ENCODE measurements around the gene PPP1R1C.

DNA sequence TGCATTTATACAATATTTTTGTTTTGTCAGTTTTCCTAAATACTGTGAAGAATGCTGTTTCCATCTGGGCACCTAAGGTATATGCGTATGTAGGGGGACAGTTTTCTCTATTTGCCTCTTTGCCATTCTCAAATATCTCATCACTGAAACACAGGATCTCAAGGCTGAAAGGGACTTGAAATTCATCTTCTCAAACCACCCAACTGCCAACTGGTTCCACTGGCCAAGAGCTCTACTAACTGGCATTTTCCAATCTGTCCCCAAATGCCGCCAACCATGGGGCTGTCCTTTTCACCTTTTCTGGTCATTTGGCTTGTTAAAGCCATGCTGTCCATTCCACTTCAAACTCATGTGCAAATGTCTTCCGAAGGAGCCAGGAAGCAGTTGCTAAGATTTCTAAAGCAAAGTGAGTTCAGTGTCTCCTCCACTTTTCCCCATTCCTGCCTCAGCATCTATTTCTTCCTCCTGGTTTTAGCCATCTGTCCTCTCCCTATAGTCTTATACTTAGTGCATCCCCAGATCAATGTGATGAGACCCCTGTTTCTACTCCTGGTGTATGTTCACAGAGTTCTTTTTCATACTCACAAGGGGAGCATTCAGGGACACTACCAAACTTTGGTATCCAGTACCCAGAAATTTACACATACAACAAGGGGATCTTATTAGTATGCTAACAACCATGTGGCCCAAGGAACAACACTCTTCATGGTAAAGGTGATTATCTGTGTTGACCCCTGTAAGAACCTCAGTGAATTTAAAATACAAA is 14.4 kb downstream of the TTN start:
- PRO-cap, result no peak
- RAMPAGE, long total RNA, 3 experiments, result no peak in any of the 3 experiments

DNA sequence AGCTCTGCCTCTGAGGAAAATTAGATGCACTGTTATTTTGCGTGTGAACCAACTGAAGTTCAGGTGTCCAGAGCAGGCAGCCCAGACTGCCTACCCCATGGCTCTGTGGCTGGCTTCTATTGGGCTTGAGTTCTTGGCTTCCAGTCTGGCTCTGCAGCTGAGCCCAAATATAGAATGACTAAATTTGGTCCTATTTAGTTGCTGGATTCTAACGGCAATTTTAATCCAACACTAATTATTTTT is 3.2 kb downstream of the TTN start:
- PRO-cap, result unidirectional peak, minus-strand start at position 92 of the sequence
- RAMPAGE, long total RNA, 3 experiments, result no peak in any of the 3 experiments

- PRO-cap, result no peak
- RAMPAGE, long total RNA, 3 experiments, result no peak in any of the 3 experiments
Observed at GRCh38 chr2:179031498-179032427, 18.2 kb downstream of the CCDC141 start.

GRCh38 chr2:179121757-179122247 is 71.9 kb upstream of the CCDC141 start:
- PRO-cap, result no peak
- RAMPAGE, long total RNA, 3 experiments, result no peak in any of the 3 experiments

GRCh38 chr2:179140588-179141444 is 90.9 kb upstream of the CCDC141 start:
- PRO-cap, result no peak
- RAMPAGE, long total RNA, 3 experiments, result no peak in any of the 3 experiments

GRCh38 chr2:179558154-179558653 is 293.6 kb upstream of the SESTD1 start:
- PRO-cap, result no peak
- RAMPAGE, long total RNA, 3 experiments, result no peak in any of the 3 experiments

DNA sequence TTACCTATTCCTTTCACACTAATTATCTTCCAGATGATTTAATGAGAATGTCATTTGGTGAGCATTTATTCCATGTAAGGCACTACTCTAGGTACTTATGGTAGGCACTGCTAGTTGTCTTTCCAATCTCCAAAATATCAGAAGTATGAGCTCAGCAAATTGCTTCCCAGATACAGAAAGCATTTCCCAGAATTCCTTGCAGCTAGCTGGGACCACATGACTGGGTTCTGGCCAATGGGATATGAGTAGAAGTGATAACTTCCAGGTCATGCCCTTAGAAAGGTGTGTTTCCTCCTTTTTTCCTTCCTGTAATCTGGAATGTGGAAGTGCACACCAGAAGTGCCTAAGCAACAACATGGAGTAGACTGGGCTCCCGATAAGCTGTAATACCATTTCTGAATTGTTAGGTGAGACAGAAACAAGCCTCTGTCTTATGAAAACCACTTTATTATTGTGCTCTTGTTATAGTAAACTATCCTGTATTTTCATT is 279.8 kb downstream of the ZNF385B start:
- PRO-cap, result no peak
- RAMPAGE, long total RNA, 3 experiments, result no peak in any of the 3 experiments

- PRO-cap, result no peak
- RAMPAGE, long total RNA, 3 experiments, result no peak in any of the 3 experiments
Observed at GRCh38 chr2:179860092-179860718, 1.2 kb downstream of the ZNF385B start.

DNA sequence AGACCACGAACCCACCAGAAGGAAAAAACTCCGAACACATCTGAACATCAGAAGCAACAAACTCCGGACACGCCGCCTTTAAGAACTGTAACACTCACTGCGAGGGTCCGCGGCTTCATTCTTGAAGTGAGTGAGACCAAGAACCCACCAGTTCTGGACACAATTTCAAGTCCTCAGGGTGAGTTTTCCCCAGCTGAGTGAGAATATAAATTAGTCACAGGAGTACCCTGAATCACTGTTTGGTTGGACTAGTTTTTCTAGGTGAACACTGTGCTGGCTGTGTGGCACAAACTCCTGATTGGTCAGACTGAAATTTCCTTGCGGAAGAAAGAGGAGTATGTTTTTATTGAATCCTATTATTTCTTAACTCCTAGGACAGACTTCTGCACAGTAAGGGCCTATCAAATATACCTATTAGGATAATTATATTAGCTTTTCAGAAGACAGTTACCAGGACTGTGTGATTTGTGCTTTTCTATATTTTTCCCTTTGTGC is 288.1 kb upstream of the UBE2E3 start:
- PRO-cap, result no peak
- RAMPAGE, long total RNA, 3 experiments, result no peak in any of the 3 experiments

GRCh38 chr2:180839636-180839835 is 140.9 kb upstream of the UBE2E3 start:
- PRO-cap, result no peak
- RAMPAGE, long total RNA, 3 experiments, result no peak in any of the 3 experiments

- PRO-cap, result no peak
- RAMPAGE, long total RNA, 3 experiments, result no peak in any of the 3 experiments
Observed at GRCh38 chr2:181223130-181223574, 234.0 kb upstream of the ITGA4 start.

GRCh38 chr2:181394601-181395015 is 62.6 kb upstream of the ITGA4 start:
- PRO-cap, result no peak
- RAMPAGE, long total RNA, 3 experiments, result no peak in any of the 3 experiments

DNA sequence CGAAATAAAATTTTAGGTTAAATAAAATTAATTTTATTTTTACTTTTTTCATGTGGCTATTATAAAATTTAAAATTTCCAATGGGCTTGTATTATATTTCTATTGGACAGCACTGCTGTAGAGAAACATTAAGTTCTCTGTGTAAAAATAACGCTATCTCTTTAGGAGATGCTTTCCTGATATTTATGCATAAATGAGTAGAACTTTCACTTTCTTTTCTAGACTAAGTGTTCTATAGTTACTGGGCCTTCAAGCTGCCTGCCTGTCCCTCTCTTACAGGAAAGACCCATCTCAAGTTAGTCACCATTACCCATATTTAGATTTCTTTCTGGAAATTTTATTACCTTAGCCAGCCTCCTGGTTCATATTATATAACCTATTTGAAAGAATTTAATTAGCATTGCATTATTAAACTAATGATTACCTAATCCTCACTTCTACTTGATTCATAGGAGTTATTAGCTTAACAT is 4.8 kb downstream of the ITGA4 start:
- PRO-cap, result no peak
- RAMPAGE, long total RNA, 3 experiments, result no peak in any of the 3 experiments

DNA sequence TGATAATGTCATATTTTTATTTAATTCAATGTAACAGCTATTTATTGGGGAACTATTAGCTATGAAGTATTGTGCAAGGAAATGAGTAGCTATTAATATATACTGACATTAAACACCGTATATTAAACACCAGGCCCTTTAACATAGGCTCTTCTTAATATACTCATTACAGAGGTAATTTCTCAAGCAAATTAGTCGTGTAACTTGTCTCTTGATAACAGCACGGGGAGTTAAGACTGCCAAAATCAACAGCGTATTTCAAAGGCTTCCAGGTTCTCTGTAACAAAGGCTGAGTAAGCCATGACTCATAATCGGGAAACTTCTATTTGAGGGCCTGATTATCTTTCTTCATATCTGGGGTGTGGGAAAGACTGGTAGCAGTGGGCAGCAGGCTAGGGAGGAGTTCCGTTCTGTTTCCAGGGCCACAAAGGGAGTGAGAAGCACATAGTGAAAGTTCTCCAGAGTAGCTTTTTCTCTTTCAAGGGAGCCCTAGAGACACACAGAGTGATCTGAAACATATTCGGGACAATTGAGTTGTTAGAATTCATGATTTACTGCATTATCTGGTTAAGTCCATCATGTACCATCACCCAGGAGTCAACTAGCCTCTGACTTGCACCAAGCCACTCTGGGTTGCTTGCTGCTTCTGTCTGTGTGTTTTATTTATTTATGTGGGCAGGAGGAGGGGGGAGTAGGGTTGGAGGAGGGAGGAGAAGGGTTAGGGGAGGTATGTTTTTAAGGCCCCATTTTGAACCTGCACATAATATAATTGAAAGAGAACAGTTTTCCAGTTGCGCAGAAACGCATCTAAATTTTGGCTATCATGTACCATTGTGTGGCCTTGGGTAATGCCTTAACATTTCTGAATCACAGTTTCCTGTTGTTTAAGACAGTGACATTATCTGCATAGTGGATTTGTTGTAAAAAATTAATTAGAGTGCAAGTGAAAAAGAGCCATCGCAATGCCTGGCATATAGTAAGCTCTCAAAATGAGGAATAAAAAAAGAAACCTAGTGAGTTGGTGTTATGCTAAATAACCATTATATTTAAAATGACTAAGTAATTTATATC is 80.5 kb upstream of the ITPRID2 start:
- PRO-cap, result unidirectional peak, plus-strand start at position 377 of the sequence
- RAMPAGE, long total RNA, 3 experiments, result no peak in any of the 3 experiments

- PRO-cap, result no peak
- RAMPAGE, long total RNA, 3 experiments, result no peak in any of the 3 experiments
Observed at GRCh38 chr2:181900076-181901157, 8.9 kb downstream of the ITPRID2 start.

- PRO-cap, result no peak
- RAMPAGE, long total RNA, 3 experiments, result no peak in any of the 3 experiments
Observed at GRCh38 chr2:181985460-181986288, at the start of gene PPP1R1C. Gene PPP1R1C, plus strand, starts transcription at chr2:181985853.

GRCh38 chr2:182912825-182913233 is 46.4 kb upstream of the FRZB start:
- PRO-cap, result no peak
- RAMPAGE, long total RNA, 3 experiments, result no peak in any of the 3 experiments

DNA sequence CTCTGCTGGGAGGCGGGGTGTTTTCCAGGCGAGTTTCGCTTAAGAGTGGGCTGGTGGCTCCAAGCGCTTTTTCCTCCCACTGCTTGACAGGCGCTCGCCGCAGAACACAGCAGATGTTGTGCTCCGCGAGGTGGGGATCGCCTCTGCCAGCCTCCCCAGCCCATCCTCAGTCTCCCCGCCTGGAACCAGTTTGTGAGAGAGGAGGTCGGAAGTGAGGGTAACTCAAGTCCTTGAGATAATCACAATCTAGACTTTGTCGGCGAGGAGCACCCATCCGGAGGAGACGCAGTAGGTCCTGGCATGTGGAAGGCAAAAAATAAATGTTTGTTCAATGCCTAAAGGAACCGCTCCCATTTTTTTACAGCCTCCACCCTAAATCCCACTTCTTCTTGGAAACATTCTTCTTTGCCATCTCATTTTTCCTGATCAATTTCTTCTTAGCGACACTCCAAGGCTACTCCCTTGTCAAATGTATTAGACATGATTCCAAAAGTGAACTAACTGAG is 554 bp upstream of the NCKAP1 start:
- PRO-cap, result no peak
- RAMPAGE, long total RNA, 3 experiments, result no peak in any of the 3 experiments

DNA sequence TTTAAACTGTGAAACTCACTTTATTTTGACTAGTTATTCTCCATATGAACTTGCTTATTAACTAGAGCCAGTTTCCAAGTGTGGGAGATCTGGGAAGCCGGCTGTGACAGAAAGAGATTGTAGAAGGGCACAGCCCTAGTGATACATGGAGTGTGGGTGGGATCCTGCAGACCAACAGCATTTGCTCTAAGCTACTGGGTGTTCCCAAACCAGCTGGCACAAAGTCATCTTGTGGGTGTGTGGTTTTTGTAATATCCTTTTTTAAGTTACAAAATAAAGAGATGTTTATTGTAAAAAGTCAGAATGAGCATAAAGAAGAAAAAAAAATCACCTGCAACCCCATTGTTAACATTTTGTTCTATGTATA is 3.4 kb downstream of the DUSP19 start:
- PRO-cap, result no peak
- RAMPAGE, long total RNA, 3 experiments, result no peak in any of the 3 experiments

GRCh38 chr2:184425489-184425813 is 172.9 kb upstream of the ZNF804A start:
- PRO-cap, result no peak
- RAMPAGE, long total RNA, 3 experiments, result no peak in any of the 3 experiments

Data from gastrocnemius medialis (tissue), 3 donors.